Daoy (cell line): ENCODE measurements around the genes TMEM150A and CHMP3.

DNA sequence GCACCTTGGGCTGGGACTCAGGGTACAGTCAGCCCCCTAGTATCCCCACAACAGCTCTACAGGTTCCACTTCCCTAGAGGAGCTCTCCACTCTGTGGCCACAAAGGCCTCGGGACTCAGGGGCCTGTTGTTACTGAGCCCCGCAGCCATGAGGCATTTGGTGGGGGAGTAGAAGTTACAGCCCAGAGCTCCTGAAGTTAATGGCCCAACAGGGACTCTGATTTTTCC is 19.9 kb downstream of the SH2D6 start:
- RAMPAGE, long total RNA: no peak

DNA sequence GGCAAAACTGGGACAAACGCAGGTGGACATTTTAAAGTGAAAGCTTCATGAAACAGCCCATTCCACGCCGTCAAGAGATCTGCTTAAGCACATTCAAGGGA is 984 bp upstream of the MAT2A start:
- RAMPAGE, long total RNA: no peak

DNA sequence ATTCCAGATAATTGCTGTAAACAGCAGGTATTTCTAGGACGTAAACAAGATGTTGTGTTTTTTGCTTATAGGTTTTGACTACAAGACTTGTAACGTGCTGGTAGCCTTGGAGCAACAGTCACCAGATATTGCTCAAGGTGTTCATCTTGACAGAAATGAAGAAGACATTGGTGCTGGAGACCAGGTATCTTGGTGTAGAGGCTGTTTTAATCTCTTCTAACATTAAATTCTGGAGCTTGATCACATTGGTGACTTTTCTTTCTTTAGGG is 2.5 kb downstream of the MAT2A start:
- RAMPAGE, long total RNA: no peak

DNA sequence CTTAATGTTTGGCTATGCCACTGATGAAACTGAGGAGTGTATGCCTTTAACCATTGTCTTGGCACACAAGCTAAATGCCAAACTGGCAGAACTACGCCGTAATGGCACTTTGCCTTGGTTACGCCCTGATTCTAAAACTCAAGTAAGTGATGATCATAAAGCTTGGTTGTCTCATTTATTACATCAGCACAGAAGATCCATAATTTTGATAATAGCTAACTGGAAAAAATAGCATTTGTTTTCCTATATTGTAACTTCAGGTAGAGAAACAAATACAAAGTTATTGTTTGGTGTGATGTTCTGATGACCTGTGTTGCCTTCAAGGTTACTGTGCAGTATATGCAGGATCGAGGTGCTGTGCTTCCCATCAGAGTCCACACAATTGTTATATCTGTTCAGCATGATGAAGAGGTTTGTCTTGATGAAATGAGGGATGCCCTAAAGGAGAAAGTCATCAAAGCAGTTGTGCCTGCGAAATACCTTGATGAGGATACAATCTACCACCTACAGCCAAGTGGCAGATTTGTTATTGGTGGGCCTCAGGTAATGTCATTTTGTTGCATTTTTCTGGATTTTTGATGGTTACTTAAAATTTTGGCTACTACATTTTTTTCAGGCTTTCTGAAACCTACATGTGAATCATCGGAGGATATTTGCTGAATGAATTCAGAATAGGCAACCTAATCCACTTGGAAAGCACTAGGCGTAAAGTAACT is 3.0 kb downstream of the MAT2A start:
- RAMPAGE, long total RNA: no peak

DNA sequence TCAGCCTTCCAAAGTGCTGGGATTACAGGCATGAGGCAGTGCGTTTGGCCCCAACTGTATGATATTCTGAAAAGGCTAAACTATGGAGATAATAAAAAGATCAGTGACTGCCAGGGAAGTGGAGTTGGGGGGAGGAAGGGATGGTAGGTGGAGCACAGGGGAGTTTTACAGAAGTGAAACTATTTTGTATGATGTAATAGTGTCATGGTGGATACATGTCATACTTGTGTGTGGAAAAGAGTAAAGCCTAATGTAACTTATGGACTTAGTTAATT is 2.8 kb upstream of the GGCX start:
- RAMPAGE, long total RNA: no peak

- RAMPAGE, long total RNA: no peak
These were observed 835 bp downstream of the VAMP5 start for GRCh38 chr2:85584824-85585707.

DNA sequence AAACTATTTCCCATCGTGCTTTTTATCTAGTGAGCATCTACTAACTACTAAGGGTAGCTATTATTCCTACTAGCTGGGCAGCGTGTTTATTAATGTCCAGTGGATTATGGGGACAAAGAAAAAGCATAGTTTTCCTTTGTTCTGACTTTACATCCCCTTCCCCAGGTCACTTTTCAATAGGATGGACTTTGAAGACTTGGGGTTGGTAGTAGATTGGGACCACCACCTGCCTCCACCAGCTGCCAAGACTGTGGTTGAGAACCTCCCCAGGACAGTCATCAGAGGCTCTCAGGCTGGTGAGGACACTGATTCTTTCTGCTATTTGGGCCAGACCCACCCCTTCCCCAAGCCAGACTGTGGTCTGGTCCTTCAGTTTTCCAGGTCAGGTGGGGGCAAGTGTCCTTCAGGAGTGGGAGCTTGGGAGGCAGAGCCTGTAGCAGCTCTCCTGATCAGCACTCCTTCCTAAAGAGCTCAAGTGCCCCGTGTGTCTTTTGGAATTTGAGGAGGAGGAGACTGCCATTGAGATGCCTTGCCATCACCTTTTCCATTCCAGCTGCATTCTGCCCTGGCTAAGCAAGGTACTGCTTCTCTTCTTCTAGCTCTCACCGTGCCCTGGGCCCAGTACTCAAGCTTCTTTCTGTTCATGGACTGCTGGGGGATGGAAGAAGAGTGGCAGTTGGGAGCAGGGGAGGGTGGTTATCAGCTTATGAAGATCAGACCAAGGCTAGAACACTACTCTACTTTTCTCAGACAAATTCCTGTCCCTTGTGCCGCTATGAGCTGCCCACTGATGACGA is 1.0 kb downstream of the RNF181 start:
- RAMPAGE, long total RNA: no peak

DNA sequence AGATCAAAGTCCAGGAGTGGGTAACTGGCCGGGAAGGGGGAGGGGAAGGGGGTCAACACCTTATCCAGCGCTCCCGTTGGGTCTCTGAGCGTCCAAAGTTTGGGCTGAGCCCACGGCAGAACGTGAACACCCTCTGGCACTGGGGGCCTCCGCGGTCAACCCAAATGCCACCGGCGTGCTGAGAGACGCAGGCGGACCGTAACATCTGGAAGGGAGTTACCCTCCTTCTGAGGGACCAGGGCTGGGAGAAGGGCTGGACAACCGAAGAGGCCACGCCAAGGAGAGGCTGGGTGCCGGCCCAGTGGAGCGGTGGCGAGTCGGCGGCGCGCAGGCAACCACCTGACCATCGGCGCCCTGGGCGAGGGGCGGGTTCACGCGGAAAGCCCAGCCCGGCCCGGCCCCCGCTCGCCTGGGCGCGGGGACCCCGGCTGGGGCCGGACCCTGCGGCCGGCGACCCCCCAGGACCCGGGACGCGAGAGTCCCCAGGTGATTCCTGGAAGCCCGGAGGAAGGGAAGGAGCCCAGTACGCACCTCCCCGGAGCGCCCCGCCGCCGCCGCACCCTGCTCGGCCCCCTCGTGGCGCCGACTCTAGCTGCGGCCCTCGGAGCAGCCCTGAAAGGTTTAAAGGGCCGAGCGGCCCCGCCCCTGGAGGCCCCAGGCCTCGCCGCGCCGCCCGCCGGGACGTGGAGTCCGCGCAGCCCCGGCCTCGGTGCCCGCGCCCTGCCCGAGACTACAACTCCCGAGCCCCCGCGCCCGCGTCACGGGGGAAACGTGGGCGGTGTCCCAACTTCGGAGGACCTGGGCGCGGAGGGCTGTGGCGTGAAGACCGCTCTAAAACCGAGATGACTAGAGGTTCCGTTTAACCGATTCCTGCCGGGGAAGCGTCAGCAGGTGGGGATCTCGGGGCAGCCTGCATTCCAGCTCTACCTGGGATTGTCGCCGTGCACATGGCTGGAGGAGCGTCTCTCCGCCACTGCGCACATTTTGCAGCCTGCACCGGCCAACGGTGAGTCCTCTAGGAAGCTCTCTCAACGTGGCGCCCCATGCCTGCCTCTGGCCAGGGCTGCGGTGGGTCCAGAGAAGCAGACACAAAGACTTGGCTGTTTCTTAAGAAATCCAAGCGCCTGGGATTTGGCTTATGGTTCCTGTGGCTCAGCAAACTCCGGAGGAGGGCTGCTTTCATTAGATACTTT is at the start of gene TMEM150A:
TMEM150A (minus strand) TSS at position 623 of the 1,193 bp plus-strand sequence.
- RAMPAGE, long total RNA: no peak

GRCh38 chr2:85663219-85663872 is 4.7 kb downstream of the SFTPB start:
- RAMPAGE, long total RNA: no peak

DNA sequence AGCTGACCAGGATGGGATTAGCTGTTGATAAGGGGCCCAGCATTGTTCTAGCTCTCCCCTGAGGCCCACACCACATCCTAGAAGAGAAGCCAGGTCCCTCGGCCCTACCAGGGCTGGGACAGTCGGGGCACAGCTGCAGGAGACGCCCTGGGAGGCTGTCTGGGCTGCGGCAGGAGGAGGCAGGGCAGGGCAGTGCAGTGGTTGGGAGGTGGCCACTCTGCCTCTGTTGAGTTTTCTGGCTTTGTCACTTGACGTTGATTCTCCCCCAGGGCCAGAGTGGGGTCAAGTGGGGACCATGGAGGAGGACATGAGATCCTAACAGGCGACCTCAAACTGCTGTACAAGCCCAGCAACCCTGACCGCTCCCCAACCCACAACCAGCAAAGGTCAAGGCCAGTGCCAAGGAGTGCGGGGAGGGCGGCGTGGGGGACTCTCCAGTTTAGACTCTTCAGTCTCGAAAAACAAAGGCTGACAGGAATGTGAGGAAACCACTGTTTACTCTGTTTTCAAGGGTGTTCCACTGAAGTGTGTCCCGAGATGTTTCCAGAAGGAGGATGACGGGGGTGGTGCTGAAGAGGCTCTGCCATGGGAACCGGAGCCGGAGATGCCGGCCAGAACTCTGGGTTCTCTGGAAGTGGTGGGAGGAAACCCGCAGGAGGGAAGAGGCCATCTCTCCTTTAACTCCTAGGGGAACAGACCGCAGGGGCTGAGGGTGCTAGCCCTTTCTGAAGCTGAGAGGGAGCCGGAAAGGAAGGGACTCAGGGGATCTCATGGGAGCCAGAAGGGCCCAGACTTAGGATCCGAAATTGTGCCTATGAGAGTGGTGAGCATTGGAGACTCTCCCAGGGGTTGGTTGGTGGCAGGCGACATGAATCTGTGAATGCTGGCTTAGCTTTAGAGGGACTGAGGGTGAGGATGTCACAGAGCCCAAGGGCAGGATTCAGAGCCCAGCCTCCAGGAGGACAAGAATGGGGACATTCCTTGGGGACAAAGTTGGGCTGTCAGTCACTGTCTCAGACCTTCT is 17.1 kb downstream of the GNLY start:
- RAMPAGE, long total RNA: no peak

- RAMPAGE, long total RNA: no peak
These were observed 10.2 kb upstream of the ATOH8 start for GRCh38 chr2:85743454-85744129.

GRCh38 chr2:85776975-85778169 is 23.6 kb downstream of the ATOH8 start:
- RAMPAGE, long total RNA: no peak

- RAMPAGE, long total RNA: no peak
These were observed 87.9 kb downstream of the POLR1A start for GRCh38 chr2:86017708-86018323.

- RAMPAGE, long total RNA: no peak
These were observed 57.4 kb downstream of the REEP1 start for GRCh38 chr2:86280075-86280455.

- RAMPAGE, long total RNA: no peak
These were observed 38.7 kb downstream of the KDM3A start for GRCh38 chr2:86479672-86480482.

DNA sequence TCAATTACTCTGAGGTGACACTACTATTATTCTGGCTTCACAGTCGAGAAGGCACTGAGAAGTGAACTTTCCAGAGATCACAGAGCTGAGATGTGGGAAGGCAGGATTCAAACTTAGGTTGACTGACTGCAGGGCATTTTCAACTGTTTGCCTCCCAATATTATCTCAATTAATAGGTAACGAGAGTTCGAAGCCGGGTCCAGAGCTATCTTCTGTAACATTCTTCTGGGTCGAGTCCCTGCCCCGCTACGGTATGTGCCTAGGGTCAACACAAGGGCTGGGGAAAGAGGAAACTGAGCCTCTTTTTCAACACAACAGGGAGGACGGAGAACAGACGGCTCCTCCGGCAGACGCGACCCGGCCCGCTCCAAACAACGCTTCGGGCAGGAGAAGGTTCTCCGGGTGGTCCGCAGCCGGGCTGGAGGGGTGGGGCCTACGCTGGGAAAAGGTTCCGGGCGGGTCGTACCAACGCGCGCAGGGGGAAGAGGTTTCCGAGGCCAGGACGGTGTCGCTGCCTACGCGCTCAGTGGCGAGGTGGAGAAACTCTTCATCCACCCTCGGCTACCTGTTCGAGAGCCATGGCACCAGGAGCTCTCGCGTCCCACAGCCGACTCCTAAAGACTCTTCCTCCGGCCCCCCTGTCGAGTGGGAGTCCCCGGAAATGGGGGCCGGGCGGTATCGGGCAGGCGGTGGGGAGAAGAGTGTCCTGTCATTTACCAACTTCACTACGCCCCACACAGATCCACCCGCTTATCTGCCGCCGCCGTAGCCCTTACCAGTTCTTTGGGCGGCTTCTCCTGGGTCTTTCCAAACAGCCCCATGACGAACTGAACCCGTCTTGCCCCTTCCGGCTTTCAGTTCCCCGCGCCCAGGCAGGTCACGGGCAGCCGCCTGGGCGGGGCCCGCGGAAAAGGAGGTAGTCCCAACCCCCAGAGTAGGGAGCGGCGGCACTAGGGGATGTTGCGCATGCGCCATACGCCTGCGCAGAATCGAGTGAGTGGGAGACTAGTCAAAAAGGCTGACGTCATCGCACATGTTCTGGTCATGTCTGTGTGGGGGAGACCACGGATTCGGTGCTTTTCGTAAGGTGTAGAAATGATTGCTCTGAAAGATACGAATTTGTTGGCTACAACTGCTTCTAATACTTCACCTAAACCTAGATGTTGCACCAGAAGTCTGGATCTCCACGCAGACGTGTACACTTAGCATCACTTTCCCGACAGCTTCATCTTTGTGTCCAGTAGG is at the start of gene CHMP3:
CHMP3 (minus strand) TSS at position 916 of the 1,245 bp plus-strand sequence.
- RAMPAGE, long total RNA: start-site peak on the minus strand centred at position 863 of the sequence, 69 bp wide, 268 and 41 reads in 2 replicates

GRCh38 chr2:86622197-86622837 is 1.3 kb downstream of the RNF103 start:
- RAMPAGE, long total RNA: no peak

DNA sequence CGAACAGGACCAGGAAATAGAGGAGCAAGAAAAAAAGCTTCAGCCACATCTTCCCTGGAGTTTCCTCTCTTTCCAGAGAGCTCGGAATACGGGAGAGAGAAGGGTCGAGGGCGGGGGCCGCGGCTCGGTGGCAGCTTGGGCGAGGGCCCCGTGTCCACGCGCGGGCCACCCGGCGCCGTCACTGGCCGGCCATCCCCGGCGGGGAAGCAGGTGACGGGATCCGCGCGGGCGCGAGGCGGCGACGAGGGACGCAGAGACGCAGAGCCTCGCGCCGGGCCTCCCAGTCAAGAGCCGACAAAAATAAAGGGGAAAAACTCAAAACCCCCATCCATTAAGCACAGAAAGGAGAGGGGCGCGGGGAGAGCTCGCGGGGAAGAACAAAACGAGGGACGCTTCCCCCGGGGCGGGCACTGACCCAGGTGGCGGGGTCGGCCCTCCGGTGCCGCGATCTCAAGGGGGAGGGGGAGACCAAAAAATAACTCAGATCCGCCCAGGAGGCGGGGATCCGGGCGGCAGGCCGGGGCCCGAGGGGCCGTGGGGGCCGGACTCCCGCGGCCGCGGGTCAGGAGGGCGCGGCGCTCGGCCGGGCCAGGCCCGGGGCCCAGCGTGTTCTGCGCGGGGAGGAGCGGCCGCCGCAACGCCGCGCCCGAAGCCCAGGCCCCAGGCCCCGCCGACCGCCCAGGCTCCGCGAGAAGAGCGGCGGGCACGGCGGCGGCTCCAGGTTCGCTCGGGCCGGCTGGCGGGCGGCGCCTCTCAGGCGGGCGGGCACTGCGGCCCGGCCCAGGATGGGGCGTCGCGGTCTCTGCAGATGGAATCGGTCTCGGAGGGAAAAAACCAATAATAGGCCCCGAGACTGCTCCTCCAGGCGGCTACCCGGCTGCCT is 586 bp downstream of the RNF103 start:
- RAMPAGE, long total RNA: no peak

DNA sequence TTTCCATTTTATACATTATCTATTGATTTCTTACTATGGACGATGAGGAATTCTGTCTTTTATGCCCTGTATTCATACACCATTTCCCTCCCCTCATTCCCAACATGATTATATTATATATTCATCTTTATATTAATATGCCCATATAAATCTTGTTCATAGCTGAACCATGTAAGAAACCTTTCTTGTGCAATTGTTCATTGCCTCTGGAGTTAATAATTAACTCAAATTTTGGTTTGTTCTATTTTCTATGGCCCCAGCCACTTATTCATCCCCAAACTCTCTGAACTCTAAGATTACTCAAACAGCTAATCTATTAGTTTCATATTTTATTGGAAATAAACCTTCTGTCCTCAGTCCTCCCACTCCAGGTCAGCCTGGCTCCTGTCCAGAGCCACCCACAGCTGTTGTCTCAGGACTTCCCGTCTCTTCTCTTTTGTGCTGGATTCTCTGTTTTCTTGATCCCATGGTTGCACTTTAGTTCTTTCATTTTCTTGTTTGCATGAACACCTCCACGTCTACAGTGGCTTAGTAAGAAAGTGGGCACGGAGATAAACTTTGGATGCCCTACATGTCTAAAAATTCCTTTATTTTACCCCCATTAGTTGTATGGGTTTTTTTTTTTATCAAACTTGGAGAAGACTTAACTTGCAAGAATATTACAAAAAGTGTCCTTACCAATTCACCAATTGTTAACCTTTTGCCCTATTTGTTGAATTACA is 4.5 kb upstream of the RNF103 start:
- RAMPAGE, long total RNA: no peak

GRCh38 chr2:86631719-86632323 is 8.2 kb upstream of the RNF103 start:
- RAMPAGE, long total RNA: no peak